ENCODE measurements around a stretch of chr5.

DNA sequence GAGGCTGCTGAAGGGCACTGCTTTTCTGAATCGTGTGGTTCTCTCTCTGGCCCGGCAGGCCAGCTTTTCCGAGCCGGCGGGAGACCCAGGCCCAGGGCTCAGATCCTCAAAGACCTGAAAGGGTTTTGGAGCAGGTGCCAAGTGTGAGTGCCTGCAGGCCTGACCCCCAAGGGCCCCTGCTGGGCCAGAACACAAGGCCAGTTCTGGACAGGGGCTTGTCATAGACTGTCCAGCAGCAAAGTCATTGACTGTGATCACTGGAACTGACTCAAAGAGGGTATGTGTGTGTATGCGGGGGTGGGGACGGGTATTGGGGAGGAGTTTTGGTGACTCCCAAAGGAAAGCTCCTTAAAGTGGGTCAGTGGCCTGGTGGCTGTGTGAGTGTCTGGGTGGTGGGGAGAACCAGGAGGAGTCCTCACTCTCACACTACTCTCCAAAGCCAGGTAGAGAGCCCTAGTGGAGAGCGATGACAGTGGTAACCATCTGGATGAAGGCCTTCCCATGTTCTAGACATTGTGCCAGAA, 592 bp upstream of the CXCL14 start:
- PRO-cap, result no peak

DNA sequence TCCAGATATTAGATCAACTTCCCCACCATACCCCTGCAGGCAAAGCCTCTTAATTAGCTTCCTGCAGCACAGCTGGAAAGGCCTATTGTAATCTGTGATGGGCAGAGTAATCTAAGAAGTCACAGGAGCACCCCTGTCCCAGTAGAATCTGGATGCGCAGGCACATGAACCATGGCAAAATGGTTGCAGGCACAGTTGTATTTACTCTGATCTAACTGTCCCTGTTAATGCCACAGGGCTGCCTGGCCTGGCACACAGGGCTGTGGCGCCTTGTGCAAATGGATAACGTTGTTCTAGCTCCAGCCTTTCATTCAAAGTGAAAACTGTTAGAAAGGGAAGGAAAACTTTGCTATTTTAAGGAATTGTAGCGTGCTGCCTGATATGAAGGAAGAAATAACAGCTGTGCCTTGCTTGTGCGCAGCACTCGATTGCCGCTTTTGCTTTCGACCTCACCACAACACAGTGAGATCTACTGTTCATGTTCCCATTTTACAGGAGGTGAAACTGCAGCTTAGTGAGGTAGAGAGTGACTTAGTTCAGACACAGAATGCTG, 2.3 kb downstream of the TGFBI start:
- PRO-cap, result no peak

GRCh38 chr5:136056450-136057269, 27.9 kb downstream of the TGFBI start:
- PRO-cap, result no peak

GRCh38 chr5:136059040-136059375, 30.2 kb downstream of the TGFBI start:
- PRO-cap, result no peak

DNA sequence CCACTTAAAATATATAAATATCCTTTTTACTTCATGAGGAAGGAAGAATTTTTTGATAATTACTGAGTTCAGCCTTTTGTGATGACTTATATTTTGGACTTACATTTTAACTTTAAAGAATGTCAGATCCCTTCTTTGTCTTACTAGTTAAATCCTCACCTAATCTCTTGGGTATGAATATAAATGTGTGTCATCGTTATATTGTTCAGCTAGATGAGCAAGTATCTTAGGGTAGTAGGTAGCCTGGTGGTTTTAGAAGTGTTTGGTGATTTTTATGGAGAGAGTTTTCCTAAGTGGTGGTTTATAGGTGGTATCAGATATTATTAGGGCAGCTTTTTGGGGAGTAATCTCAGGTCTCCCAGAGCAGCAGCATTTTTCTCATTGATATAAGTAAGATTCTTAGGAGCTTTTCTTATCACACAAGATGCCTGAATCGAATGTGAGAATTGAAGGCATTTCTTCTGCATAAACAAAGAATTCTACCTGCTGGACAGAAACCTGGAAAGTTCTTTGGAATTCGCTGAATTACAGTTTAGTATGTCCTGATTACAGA, 11.7 kb downstream of the SMIM32 start:
- PRO-cap, result no peak

- PRO-cap, result no peak
These were observed 310.9 kb upstream of the TRPC7 start for GRCh38 chr5:136676097-136676725.

- PRO-cap, result no peak
These were observed 520.9 kb downstream of the SPOCK1 start for GRCh38 chr5:136977999-136978908.

DNA sequence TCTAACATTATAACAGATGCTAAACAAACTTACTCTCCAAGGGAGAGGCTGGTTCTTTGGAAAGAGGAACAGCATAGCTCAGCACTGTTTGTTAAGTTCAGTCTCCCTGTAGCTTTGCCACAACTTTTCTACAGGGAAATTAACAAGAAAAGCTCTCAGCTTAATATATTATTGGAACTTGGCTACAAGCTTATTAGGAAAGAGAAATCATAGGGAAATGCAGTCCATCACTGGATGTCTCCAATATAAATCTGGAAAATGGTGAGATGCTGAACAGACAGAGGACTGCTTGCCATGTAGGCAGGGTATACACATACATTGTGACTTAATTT, 275.1 kb downstream of the SPOCK1 start:
- PRO-cap, result no peak

GRCh38 chr5:137301402-137301793, 197.7 kb downstream of the SPOCK1 start:
- PRO-cap, result no peak

DNA sequence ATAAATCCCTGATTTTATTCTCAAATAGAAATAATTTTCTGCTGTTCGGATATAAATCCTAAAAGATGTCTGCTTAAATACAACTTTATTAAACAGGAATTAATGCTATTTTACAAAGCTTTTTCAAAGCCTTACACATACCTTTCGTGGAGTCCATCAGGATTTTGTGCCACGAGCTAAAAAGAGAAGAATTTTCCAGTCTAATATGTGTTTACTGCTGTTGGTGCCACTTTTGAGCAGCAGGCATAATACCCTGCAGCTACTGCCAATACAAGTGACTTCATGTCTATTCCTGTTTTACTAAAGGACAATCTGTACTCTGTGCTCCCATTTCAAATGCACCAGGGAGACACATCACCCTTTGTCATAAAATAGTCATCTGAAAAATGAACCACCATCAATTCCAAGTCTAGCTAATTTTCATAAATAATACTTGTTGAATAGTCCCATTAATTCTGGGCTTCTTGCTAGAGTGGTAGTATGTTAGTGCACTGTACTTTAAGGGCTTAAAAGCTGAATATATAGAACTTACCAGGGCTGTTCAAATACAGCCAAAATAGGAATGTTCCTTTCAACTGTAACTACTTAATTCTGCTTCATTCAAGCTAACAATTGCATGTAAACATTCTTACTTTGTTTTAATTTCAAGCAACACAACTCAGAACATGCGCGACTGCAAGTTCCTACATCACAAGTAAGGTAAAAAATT, 8.9 kb upstream of the PKD2L2 start:
- PRO-cap, result no peak

DNA sequence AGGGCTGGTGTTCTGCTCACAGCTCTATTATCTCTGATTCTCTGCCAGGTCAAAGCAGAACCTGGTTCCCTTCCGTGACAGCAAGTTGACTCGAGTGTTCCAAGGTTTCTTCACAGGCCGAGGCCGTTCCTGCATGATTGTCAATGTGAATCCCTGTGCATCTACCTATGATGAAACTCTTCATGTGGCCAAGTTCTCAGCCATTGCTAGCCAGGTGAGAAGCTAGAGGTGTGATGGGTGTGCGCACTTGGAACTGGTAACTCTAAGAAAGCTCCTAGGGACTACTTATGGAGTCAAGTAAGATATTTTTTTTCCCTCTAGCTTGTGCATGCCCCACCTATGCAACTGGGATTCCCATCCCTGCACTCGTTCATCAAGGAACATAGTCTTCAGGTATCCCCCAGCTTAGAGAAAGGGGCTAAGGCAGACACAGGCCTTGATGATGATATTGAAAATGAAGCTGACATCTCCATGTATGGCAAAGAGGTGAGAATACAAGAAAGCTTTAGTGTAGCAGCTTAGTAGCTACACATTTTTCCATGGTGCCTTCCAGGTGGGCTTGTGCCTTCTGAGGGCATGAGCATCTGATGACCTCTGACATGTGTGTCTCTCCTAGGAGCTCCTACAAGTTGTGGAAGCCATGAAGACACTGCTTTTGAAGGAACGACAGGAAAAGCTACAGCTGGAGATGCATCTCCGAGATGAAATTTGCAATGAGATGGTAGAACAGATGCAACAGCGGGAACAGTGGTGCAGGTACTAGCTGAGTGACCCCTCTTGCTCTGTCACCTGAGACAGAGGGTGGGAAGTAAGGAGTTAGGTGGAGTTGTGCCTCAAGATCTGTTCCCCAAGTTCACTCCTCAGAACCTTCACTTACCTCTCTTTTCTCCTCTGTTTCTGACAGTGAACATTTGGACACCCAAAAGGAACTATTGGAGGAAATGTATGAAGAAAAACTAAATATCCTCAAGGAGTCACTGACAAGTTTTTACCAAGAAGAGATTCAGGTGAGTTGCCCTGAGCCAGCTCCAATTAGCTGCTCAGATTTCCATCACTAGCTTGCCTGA, 5.6 kb downstream of the KIF20A start:
- PRO-cap, result no peak

DNA sequence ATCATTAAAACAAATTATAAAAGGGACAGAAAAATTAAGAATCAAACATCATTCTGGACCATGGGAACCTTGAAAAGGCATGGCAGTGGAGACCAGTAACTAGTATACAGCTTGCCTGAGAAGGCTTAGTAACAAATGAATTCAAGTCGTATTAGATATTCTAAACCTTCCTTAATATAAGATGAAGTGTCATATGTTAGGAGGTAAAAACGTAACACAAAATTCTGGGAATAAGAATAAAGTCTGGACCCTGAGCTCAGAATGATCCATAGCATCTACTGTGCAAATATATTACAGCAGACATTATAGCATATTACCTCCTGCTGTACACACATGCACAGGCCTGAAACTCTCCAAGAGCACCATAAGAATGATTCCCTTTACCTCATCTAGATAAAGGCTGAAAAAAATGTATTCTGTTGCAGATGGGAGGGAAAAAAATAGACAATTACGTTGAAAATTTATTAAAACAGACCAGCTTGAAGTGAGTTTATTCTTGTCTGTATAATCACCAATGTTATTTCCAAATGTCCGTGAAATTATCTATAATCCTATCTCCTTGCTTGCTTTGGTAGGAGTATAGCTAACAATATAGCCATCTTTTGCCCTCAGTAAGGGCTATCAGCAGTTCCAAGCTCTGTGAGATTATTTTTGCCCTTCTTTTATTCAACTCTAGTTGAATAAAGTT, 8.9 kb downstream of the KIF20A start:
- PRO-cap, result no peak

- PRO-cap, result no peak
These were observed 28.8 kb upstream of the CDC23 start for GRCh38 chr5:138241698-138242569.

GRCh38 chr5:138352457-138352626, 143 bp upstream of the KDM3B start:
- PRO-cap, result no peak

GRCh38 chr5:138436176-138437120, 2.4 kb upstream of the REEP2 start:
- PRO-cap, result no peak

GRCh38 chr5:138463503-138464528, 1.5 kb upstream of the EGR1 start:
- PRO-cap, result bidirectional peak, plus-strand start at chr5:138464292, minus-strand start at chr5:138464174

DNA sequence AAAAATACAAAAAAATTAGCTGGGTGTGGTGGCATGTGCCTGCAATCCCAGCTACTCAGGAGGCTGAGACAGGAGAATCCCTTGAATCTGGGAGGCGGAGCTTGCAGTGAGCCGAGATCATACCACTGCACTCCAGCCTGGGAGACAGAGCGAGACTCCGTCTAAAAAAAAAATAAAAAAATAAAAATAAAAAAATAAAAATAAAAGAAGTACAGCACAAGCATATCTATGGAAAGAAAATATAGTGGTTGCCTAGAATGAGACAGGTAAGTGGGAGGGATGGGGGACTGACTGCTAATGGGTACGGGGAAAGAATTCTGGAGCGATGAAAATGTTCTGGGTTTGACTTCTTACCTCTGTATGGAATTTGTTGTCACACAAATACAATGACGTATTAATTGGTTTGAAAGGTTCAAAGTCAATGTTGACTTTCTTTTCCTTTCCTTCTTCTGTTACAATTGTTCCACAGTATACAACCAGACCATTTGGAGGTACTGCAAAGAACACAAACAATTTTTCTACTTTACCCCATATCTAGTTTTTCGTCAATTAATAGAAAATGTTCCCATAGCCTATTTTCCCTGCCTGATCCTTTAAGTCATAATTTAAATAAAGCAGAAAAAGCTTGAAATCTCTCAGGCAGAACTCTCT, 25.7 kb downstream of the ETF1 start:
- PRO-cap, result no peak

GRCh38 chr5:138726934-138727359, 26.3 kb upstream of the CTNNA1 start:
- PRO-cap, result no peak

DNA sequence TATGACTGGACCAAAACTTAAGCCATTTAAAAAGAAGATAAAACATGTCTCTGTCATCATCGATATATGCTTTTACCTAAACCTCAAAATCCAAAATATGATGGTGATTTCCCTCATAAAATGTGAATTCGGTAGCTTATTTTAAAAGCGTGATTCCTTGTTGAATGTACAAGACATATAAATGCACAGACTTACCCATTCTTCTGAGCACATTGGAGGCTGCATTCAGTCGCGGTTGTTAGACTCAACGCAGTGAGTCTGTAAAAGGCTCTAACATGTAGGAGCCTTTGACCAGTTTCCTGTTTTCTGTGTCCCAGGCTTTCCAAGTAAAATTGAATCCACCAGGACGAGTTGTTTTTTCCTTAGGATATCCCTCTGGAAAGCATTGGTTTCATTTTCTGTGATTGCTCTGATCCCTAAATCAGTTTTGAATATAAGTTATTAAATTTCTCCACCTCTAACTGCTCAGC, 387 bp downstream of the LRRTM2 start:
- PRO-cap, result no peak

- PRO-cap, result no peak
These were observed 99.1 kb upstream of the LRRTM2 start for GRCh38 chr5:138974103-138974790.